Bronchus fibroblast of lung (primary cell): ENCODE measurements around the genes ZNF277 and CAV1.

DNA sequence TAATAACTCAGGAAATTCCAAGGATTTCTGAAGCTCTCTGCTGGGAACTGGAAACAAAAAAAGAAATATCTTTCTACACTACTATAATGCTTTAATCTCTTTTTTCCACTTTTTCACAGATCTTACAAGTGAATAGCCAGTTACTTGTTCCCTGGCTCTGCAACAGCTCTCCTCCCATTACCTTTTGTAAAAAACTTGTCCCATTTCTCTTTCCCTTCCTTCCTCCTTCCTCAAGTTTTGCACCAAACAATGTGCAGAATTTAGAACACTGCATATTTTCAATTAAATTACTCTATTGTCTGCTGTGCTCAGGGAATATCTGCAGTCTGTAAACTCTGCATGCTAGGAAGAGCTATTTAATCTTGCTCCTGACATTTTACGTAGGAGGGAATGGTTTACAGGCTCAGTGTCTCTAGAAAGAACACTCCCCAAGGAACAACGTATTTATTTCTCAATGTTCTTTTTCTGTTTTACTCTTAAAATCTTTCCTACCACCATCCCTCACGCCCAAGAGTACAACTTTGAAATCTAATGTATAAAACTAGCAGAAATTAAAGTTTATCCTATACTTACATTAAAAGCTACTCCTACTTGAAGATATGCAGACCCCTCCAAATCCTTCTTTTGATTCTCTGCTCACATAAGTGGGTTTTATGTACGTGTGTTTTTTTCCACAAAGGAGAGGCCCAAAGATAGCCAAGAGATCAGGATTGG, 168.9 kb downstream of the IMMP2L start:
- RAMPAGE, long total RNA = no peak

DNA sequence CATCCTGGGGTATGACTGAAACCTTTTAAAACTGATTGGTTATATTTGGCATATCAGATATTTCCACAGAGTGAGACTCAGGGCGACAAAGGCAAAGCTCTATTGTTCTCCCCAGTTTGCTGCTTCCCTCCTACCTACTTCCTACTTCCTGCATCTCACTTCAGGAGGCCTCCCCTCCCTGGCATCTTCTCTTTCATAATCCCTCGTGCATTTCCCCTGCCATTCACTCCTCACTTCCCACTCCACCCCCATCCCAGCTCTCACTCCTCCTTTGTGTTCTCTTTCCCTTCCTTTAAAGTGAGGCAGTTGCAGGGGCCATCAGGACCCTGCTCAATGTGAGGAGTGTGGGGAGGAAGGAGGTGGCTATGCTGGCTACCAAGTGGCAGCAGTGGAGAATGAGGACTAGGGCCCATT, 311.7 kb upstream of the IMMP2L start:
- RAMPAGE, long total RNA = no peak

- RAMPAGE, long total RNA = no peak
Measured at GRCh38 chr7:112091142-112092097, 114.8 kb downstream of the DOCK4 start.

GRCh38 chr7:112162068-112162769, 44.0 kb downstream of the DOCK4 start:
- RAMPAGE, long total RNA = no peak

DNA sequence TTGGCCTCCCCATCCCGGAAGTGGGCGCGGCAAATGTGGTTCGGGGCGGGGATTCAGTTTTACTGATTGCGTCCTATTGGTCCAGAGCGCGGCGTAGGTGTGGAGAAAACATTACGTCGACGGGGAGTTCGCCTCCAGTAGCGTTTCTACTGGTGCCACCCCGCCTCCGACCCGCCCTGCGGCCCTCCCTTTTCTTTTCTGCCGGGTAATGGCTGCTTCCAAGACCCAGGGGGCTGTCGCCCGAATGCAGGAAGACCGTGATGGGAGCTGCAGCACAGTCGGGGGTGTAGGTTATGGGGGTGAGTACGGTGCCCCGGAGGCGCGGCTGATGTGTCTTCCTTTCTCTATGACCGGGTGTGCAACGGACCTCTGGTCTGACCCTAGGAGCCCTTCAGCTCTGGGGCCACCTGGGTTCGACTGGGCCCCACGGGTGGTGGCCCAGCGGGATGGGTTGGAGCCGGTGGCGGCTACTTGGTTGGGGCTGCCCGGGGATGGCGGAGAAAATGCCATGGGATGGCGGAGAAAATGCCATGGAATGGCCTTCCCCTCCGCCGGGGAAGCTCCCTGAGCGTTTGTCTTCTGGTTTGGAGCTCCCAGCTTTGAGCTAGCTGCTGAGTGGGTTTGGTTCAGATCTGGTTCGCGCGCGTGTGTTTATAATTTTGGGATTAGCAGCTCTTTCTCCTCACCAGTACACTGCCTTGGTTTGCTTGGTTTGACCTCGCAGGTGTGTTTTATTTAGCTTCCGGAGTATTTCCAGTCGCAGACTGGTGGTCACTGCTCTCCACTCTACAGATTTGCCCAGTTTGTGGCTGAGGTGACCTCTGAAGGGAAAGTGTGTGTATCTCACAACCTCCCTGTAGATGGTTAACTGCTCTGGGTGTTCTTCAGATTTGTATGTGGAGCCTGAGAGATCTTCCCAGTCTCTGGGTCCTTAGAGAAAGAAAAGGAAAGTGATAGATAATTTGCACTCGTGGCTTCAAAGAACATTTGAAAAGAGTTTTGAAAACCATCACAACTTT, at the start of gene ZNF277:
Gene ZNF277 (plus strand): TSS at position 187 of the 1,019 bp plus-strand sequence.
- RAMPAGE, long total RNA = start-site peak on the plus strand centred at position 189 of the sequence, 31 bp wide, 151 and 137 reads in 2 replicates

DNA sequence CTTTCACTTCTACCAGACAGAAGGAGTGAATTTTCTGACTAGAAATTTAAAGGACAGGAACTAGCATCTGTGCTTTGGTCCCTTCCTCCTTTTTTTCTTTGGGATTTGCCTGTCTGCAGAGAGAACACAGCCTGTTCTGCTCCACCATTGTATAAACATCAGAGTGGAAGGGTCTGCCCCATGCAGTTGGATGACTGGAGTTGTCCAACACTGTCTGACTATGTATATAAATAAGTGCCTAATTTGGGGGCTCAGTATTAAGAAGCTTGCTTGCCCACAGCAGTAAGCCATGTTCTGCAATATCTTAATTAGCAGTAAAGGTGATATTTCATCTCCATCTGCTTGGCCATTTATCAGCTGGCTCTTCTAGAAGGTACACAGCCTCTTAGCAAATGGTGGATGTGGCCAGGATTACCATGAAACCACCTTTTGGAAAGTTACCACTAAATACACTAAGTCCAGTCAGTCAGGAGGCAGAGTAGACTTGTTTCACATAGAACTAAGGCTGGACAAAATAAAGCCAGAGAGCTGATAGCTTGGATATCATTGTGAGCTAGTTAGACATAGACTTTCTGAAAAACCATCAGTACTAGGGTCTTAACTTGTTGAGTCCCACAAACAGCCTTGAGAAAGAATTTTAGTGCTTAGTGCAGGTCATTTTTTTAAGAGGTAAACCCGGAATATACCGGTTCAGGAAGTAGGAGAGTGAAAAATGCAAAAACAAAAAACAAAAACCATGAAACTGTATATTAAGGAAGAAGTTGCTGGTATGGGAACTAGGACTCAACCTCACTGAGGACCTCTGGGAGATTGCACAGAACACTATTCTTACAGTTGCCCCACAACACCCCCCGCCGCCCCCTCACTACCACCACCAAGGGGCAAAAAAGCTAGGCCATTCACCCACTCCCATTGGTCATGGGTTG, 100.7 kb upstream of the IFRD1 start:
- RAMPAGE, long total RNA = no peak

GRCh38 chr7:112452550-112452808, 2.2 kb downstream of the IFRD1 start:
- RAMPAGE, long total RNA = no peak

DNA sequence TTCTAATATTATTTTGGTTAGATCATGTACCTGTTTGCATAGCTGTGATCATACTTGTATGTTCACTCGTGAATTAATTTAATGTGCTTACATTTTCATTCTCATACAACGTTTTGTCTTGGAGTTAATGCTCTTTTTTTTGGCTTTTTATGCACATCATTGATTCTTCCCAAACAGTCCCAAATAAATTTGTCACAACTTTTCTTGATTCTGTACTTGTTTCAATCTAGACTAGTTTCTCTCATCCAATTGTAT, 3.1 kb upstream of the LSMEM1 start:
- RAMPAGE, long total RNA = no peak

GRCh38 chr7:112939982-112940725, 479 bp upstream of the BMT2 start:
- RAMPAGE, long total RNA = no peak

- RAMPAGE, long total RNA = no peak
Measured at GRCh38 chr7:112976984-112977537, 37.4 kb upstream of the BMT2 start.

GRCh38 chr7:112995358-112996075, 55.8 kb upstream of the BMT2 start:
- RAMPAGE, long total RNA = no peak

DNA sequence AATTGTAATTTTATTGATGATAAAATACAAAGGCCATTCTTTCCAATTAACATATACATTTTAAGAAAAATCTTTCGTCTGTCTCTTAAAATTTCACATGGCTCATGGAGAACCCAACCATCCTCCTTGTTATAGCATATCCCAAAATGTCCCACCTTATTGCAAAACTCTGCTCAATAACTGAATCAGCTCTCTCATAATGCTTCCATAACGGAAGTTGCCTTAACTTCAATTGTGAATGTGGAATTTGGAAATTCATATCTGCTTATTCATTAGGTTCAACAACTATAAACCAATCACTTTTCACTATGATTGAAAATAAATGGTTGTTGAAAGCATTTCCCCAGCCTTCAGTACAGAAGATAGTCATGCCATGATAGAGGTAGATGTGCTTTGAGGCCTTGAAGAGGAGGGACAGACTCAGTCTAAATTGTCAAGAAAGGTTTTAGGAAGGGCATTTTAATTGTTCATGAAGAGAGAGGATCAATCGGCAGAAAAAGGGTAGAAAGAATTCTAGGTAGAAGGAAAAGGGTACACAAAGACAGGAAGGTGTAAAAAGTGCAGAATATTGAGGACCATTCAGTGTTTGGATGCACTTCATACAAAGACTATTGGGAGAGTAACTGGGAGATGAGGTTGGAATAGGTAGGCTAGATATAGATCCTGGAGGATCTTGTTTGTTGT, 20.4 kb downstream of the FOXP2 start:
- RAMPAGE, long total RNA = no peak

DNA sequence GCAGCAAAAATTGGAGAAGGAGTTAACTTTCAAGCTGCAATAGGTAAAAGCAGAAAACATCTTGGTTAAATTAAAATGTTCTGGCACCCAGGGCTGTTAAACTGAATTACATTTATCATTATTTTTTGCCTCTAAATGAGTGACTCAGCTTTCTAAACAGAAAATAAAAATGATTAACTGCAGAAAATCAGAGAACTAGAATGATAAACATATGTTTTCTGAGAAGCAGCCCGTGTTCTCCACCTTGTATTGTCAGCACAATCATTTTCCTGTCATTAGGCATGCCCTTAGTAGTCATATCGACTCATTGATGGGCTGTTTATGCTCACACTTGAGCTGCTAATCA, 2.1 kb downstream of the MDFIC start:
- RAMPAGE, long total RNA = no peak

DNA sequence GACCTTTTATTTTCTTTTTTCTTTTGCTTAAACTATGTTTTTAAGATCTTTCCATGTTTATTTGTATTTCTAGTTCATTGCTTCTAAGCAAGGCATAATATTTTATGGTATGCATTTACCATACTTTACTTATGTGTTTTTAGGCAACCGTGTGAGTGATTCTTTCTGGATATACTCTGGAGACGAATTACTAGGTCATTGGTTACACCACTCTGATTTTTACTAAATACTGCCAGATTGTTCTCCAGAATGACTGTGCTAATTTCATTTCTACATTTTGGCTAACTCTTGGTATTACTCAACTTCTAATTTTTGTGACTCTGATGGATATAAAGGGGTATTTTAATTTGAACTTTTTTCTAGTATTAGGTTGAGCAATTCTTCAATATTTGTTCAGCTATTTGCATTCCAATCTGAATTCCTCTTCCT, 223.5 kb downstream of the MDFIC start:
- RAMPAGE, long total RNA = no peak

DNA sequence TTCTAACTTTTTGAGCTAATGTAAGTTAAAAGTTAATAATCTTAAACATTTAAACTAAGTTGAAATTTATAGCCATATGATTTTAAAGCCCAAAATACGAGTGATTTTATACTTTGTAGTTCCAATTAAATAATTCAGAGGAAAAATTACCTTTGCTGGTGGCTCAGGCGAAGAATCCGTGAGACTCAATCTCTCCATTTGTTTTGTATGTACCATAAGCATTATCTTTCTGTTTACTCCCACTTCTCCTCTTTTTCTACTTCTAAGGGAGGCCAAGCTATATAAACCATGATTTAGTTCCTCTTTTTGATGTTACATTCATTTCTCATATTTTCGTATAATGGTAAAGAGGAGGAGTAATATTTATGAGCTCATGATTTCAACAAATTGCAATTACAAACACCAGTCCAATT, 50.7 kb upstream of the TES start:
- RAMPAGE, long total RNA = no peak

DNA sequence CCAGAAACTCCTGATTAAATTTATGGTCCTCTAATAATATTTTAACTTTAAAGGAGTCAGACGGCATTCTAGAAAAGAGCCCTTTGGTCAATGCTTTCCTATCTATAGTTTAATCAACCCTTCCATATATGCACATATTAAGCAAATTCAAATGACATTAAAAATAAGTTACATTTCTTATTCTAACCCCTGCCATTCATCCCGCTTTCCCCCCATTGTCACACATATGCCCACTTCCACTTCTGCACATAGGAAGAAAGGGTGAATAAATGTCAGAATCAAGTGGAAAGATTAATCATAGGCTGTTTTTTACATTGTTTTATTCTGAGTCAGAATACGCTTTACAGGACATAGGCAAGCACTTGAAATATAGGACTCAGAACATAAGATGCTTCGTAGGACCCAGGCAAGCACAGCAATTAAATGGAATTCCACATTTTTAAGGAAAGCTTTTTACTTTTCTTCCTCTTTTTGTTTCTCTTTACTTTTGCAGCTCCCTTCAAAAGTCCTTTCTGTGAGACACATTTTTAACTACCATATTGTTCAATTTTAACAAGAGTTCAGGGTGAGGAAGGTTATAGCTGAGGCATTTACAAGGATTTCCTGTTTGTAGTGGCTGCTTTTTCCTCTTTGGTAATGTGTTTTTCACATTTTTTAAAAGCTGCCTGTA, 129.8 kb downstream of the TES start:
- RAMPAGE, long total RNA = no peak

- RAMPAGE, long total RNA = no peak
Measured at GRCh38 chr7:116409010-116409437, 90.5 kb upstream of the CAV2 start.

DNA sequence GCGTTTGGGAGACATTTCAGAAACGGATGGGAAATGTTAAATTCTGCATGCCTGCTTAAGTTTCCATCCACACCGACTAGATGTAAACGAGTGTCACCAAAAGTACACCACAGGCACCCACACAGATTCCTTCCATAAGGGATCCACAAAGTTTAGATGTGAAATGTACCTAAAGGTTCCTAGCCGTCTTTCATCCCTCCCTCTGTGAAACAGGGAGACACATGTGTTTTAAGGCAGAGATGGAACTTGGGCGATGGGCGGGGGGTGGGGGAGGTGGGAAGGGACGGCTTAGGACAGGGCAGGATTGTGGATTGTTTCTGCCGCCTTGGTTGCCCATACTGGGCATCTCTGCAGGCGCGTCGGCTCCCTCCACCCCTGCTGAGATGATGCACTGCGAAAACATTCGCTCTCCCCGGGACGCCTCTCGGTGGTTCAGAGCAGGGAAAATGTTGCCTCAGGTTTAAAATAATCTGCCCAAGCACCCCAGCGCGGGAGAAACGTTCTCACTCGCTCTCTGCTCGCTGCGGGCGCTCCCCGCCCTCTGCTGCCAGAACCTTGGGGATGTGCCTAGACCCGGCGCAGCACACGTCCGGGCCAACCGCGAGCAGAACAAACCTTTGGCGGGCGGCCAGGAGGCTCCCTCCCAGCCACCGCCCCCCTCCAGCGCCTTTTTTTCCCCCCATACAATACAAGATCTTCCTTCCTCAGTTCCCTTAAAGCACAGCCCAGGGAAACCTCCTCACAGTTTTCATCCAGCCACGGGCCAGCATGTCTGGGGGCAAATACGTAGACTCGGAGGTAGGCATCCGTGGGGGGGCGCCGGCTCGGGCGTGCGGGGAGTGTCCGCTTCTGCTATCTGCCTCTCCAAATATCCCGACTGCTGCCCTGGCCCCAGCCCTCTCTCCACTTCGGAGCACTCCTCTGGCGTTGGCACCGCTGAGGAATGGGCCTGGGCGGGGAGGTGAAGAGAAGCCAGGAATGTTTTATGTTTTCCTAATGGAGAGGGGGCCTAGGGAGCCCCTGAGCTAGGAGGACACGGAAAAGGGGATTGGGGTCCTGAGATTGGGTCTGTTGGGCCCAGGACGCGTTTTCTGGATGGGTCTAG, at the start of gene CAV1:
Gene CAV1 (plus strand): TSS at position 742 of the 1,105 bp plus-strand sequence.
- RAMPAGE, long total RNA = start-site peak on the plus strand centred at position 739 of the sequence, 114 bp wide, 3,843 and 4,158 reads in 2 replicates

DNA sequence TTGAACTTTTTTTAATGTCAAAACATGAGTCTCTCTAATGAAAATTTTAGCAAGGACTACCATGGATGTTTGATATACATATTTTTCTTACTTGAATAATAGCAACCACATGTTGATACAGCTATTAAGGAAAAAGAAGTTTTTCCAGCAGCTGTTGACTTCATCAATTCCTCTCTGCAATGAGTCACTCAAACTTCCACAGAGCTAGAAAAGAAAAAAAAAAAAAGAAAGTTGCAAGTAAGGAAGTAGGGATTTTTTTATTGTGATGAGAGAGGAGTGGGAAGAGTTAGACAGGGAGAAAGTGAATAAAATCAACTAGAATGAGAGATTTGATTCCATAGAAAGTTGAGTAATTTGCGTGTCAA, 46.2 kb downstream of the CAV1 start:
- RAMPAGE, long total RNA = no peak

GRCh38 chr7:116630311-116630622, 41.7 kb upstream of the MET start:
- RAMPAGE, long total RNA = no peak